ENCODE measurements around the gene TEDC1.

DNA sequence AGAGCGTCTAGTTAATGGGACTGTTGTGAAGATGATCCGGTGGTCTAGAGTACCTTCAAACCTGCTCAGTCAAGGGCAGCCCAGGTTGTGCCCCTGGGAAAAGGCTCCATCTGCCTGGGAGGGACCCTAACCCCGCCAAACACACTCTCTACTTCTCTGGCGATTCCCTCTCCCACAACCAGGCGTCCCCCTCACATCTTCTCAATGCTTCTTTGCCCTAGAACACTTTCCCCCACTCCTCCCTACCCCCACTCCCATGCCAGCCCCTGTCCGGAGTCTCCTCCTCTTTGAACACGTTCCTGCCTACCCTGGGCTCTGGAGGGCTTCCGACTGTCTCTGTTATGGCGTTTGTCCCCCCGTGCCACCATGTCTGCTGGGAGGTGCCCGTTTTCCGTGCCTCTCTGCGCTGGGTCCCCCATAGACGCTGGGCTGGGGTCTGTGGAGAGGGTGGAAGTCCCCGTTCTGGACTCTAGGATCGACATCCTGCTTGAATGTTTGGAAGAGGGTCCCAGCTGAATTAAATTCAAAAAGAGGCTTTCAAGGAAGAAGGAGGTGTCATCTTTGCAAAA lies 1.3 kb upstream of the ZBTB42 start:
- RRBS, 2 experiments, result 0% methylated on average over 2 of the region's 16 CpGs; no CpG with 5 or more reads in 1 of the 2 experiments
CAGE:
- cytosol, long polyA minus RNA, result no peak
- cytosol, long polyA plus RNA, result no peak
- long polyA plus RNA, result no peak
- nucleus, long polyA minus RNA, result no peak
- nucleus, long polyA plus RNA, result no peak

DNA sequence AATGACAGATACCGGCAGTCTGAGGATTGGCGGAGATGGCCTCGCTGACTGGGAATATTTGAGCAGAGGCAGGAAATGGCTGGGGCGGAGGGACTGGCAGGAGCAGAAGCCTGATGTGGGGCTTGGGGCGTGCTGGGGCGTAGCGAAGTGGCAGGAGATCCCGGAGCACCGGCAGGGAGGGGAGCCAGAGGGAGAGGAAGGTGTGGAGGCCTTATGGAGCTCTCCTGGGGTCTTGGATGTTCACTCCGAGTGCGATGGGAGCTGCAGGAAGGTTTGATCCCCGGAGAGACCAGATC lies 24.8 kb downstream of the ZBTB42 start:
- RRBS, 2 experiments, result 54 to 70% methylated on average over 1 to 2 of the region's 12 CpGs
CAGE:
- cytosol, long polyA minus RNA, result no peak
- cytosol, long polyA plus RNA, result no peak
- long polyA plus RNA, result no peak
- nucleus, long polyA minus RNA, result no peak
- nucleus, long polyA plus RNA, result no peak

GRCh38 chr14:104827009-104828172 lies 26.5 kb downstream of the ZBTB42 start:
- RRBS, 2 experiments, result 0% methylated on average over 3 of the region's 53 CpGs; no CpG with 5 or more reads in 1 of the 2 experiments
CAGE:
- cytosol, long polyA minus RNA, result no peak
- cytosol, long polyA plus RNA, result no peak
- long polyA plus RNA, result no peak
- nucleus, long polyA minus RNA, result no peak
- nucleus, long polyA plus RNA, result no peak

DNA sequence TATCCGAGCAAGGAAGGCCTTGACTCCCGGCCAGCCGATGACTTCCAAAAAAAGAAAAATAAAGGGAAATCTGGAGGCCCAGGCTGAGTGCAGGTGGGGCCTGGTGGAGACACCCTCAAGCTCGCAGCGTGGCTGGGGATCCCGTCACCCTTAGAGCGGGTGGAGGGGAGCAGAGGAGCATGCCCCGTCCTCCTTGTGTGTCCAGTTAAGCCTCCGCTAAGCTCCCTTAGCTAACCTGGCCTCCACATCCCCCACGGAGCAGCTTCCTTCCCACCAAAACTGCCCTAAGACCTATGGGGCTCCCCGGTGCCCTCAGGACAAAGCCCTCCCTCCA lies 4.2 kb downstream of the AHNAK2 start:
- RRBS, 2 experiments, result no CpG with 5 or more reads among the region's 11 CpGs
CAGE:
- cytosol, long polyA minus RNA, result no peak
- cytosol, long polyA plus RNA, result no peak
- long polyA plus RNA, result no peak
- nucleus, long polyA minus RNA, result no peak
- nucleus, long polyA plus RNA, result no peak

GRCh38 chr14:105055823-105056803 lies 9.1 kb downstream of the GPR132 start:
- RRBS, 2 experiments, result 89% methylated on average over 3 of the region's 50 CpGs; no CpG with 5 or more reads in 1 of the 2 experiments
CAGE:
- cytosol, long polyA minus RNA, result no peak
- cytosol, long polyA plus RNA, result no peak
- long polyA plus RNA, result no peak
- nucleus, long polyA minus RNA, result no peak
- nucleus, long polyA plus RNA, result no peak

GRCh38 chr14:105058615-105059005 lies 6.6 kb downstream of the GPR132 start:
- RRBS, 2 experiments, result no CpG with 5 or more reads among the region's 10 CpGs
CAGE:
- cytosol, long polyA minus RNA, result no peak
- cytosol, long polyA plus RNA, result no peak
- long polyA plus RNA, result no peak
- nucleus, long polyA minus RNA, result no peak
- nucleus, long polyA plus RNA, result no peak

DNA sequence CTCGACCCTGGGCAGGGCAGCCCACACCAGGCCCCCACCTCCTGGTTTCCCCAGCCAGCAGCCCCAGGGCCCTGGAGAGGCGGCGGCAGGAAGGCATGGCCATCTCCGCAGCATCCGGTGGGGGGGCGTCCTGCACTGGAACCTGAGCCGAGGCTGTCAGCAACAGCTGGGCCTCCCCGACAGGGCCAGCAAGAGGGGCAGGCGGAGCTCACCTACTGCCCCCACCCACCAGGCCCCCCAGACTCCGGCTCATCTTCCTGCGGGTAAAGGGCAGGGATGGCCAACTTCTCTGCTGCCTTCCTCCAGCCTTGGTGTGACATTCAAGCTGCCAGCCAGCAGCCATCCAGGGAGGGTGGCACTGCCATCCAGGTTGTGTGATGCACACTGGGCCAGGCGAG lies 15.1 kb downstream of the JAG2 start:
- RRBS, 2 experiments, result no CpG with 5 or more reads among the region's 12 CpGs
CAGE:
- cytosol, long polyA minus RNA, result no peak
- cytosol, long polyA plus RNA, result no peak
- long polyA plus RNA, result no peak
- nucleus, long polyA minus RNA, result no peak
- nucleus, long polyA plus RNA, result no peak

- RRBS, 2 experiments, result 8% methylated on average over 2 of the region's 26 CpGs; no CpG with 5 or more reads in 1 of the 2 experiments
CAGE:
- cytosol, long polyA minus RNA, result no peak
- cytosol, long polyA plus RNA, result no peak
- long polyA plus RNA, result no peak
- nucleus, long polyA minus RNA, result no peak
- nucleus, long polyA plus RNA, result no peak
These were observed 4.6 kb upstream of the JAG2 start for GRCh38 chr14:105173022-105173807.

- RRBS, 2 experiments, result no CpG with 5 or more reads among the region's 10 CpGs
CAGE:
- cytosol, long polyA minus RNA, result no peak
- cytosol, long polyA plus RNA, result no peak
- long polyA plus RNA, result no peak
- nucleus, long polyA minus RNA, result no peak
- nucleus, long polyA plus RNA, result no peak
These were observed 12.8 kb upstream of the NUDT14 start for GRCh38 chr14:105193780-105194415.

DNA sequence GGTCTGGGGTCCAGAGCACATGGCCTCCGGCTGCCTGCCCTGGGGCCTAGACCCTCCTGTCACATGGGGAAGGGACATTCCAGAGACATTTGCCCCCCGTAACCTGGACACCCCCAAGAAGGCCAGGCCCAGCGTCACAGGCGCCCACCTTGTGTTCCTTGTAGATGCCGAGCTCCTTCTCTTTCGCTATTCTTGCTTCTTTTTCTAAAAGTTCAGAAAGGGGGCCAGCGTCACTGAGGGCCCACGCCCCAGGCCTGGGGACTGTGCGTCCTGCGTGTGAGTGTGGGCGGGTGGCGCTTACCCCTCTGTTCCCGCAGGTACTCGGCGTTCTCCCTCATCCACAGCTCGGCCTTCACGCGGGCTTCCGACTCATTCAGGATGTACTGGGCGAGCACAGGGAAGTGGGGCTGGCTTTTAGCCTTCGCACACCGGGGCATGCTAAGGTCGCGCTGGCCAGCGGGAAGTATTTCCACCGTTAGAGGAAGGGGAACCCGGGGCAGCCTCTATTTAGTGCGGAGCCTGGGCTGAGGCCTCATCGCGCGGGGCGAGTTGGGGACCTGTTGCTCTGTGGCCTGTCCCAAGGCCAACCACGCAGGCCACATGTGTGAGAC lies 29.4 kb upstream of the BTBD6 start:
- RRBS, 2 experiments, result 96 to 98% methylated on average over 6 to 7 of the region's 33 CpGs
CAGE:
- cytosol, long polyA minus RNA, result no peak
- cytosol, long polyA plus RNA, result no peak
- long polyA plus RNA, result no peak
- nucleus, long polyA minus RNA, result no peak
- nucleus, long polyA plus RNA, result no peak

- RRBS, 2 experiments, result no CpG with 5 or more reads among the region's 22 CpGs
CAGE:
- cytosol, long polyA minus RNA, result no peak
- cytosol, long polyA plus RNA, result no peak
- long polyA plus RNA, result no peak
- nucleus, long polyA minus RNA, result no peak
- nucleus, long polyA plus RNA, result no peak
These were observed 12.9 kb downstream of the PACS2 start for GRCh38 chr14:105327398-105327962.

DNA sequence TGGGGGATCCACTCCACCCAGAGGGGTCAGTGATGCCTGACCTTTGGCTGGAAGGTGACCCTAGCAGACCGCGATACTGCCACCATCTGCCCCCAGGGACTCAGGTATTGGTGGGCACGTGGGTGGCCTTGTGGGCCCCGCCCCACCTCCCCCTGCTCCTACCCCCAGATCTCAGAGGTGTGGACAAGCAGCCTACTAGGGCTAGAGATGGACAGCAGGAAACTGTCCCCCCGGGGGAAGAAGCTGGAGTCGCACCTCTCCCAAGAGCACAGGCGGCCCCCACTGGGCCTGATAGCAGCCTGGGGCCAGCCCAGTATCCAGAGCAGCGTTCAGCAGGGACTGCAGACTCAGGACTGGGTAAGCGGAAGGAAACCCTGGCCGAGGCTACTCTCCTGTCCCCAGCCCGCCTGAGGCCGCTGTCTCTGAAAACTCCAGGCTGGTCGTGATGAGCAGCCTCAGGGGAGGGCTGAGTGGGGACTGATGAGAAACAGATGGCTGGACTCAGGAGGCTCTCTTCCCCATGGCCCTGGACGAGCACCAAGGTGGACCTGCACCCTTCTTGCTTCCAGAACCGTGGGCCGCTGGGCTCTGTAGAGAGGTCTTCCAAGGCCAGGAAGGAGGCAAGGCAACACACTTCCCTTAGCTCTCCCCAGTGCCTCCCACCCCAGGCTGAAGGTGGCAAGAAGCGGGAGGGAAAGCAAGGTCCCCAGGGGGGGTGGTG lies 956 bp downstream of the TEX22 start:
- RRBS, 2 experiments, result no CpG with 5 or more reads among the region's 17 CpGs
CAGE:
- cytosol, long polyA minus RNA, result no peak
- cytosol, long polyA plus RNA, result no peak
- long polyA plus RNA, result no peak
- nucleus, long polyA minus RNA, result no peak
- nucleus, long polyA plus RNA, result no peak

GRCh38 chr14:105473179-105473589 lies 1.4 kb upstream of the CRIP2 start:
- RRBS, 2 experiments, result no CpG with 5 or more reads among the region's 5 CpGs
CAGE:
- cytosol, long polyA minus RNA, result no peak
- cytosol, long polyA plus RNA, result no peak
- long polyA plus RNA, result no peak
- nucleus, long polyA minus RNA, result no peak
- nucleus, long polyA plus RNA, result no peak

DNA sequence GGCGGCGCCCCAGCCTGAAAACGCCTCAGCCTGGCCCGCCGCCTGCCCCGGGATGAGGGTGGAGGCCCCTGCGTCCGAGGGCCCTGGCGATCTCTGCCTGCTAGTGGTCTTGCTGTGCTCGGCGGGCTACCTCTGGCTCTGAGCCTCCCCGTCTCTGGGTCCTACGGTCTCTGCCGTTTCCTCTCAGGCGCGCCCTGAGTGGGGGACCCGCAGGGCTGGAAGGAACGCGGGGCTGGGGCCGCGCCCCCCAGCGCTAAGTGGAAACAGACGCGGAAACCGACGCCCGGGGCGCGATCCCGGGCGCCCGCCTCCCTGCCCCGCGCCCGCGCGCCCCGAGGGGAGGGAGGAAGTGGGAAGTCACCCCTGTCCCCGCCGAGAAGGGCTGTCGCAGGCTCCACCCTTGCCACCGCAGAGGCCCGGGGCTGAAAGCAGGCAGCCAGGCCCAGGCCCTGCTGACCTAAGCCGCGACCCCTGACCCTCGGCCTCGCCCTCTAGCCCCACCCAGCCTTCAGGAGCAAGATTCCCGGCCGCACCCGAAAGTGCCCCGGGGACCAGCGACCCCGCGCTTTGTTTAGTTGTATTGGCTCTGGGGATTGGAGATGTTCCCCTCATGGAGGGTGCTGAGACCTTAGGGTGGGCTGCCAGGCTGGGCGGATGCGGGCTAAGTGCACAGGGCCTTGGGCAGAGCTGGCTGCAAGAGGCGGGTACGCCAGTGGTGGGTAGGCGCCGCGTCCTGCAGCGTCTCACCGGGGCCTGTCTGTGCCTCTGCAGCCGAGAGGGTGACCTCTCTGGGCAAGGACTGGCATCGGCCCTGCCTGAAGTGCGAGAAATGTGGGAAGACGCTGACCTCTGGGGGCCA lies 938 bp downstream of the CRIP1 start:
- RRBS, 2 experiments, result under 1% methylated on average over 8 to 16 of the region's 67 CpGs
CAGE:
- cytosol, long polyA minus RNA, result no peak
- cytosol, long polyA plus RNA, result no peak
- long polyA plus RNA, result no peak
- nucleus, long polyA minus RNA, result no peak
- nucleus, long polyA plus RNA, result no peak

GRCh38 chr14:105490488-105491420 lies at the start of gene TEDC1:
TSS of gene TEDC1 (plus strand) at chr14:105491246.
- RRBS, 2 experiments, result 1% methylated on average over 45 of the region's 111 CpGs
CAGE:
- cytosol, long polyA minus RNA, result start-site peak on the plus strand at chr14:105491290-105491294, 115 reads
- cytosol, long polyA plus RNA, result no peak
- long polyA plus RNA, result no peak
- nucleus, long polyA minus RNA, result no peak
- nucleus, long polyA plus RNA, result start-site peak on the plus strand at chr14:105491229-105491369, 31 and 68 reads in 2 replicates

DNA sequence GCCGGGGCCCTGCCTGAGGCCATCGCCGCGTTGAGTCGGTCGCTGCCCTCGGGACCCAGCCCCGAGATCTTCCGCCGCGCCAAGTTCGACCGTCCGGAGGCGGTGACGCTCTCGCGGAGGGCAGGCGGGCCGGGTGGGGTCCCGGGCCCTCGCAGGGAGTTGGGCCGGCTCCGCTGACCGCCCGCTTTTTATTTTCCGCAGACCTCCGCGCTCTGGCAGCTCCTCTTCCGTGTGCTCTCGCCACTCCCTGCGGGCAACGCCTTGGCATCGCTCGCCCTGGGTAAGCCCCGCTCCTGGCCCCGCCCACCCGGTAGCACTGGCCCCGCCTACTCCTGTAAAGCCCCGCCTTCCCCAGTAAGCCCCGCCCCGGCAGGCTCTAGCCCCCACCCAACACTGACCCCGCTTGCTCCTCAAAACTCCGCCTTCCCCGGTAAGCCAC lies 394 bp downstream of the TEDC1 start:
- RRBS, 2 experiments, result 2 to 3% methylated on average over 26 of the region's 45 CpGs
CAGE:
- cytosol, long polyA minus RNA, result no peak
- cytosol, long polyA plus RNA, result no peak
- long polyA plus RNA, result no peak
- nucleus, long polyA minus RNA, result no peak
- nucleus, long polyA plus RNA, result no peak

- RRBS, 2 experiments, result no CpG with 5 or more reads among the region's 8 CpGs
CAGE:
- cytosol, long polyA minus RNA, result no peak
- cytosol, long polyA plus RNA, result no peak
- long polyA plus RNA, result no peak
- nucleus, long polyA minus RNA, result no peak
- nucleus, long polyA plus RNA, result no peak
These were observed 2.3 kb downstream of the TEDC1 start for GRCh38 chr14:105493344-105493670.

GRCh38 chr14:105577216-105578084 lies 51.1 kb downstream of the TMEM121 start:
- RRBS, 2 experiments, result no CpG with 5 or more reads among the region's 14 CpGs
CAGE:
- cytosol, long polyA minus RNA, result no peak
- cytosol, long polyA plus RNA, result no peak
- long polyA plus RNA, result no peak
- nucleus, long polyA minus RNA, result no peak
- nucleus, long polyA plus RNA, result no peak

DNA sequence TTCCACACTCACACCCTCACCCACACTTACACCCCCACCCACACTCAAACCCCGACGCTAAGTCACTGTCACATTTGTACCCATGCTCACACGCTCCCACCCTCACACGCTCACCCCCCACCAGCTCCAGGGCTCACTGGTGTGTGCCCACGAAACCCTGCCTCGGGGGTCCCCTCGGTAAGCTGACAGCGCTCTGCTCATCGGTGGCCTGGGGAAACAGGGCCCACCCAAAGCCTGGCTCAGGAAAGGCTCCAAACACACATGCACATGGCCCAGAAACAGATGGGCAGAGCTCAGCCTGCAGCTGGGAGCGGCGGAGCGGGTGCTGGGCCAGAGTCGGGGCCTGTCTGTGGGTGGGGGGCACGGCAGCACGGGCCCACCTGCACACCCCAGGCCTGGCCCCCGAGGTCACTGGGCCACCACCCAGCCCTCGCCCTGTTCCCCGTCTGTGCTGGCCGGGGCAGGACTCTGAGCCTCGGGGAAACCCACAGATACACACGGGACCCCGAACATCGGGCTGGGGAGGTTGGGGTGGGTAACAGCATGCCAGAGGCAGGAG lies 164.9 kb downstream of the TMEM121 start:
- RRBS, 2 experiments, result no CpG with 5 or more reads among the region's 23 CpGs
CAGE:
- cytosol, long polyA minus RNA, result no peak
- cytosol, long polyA plus RNA, result no peak
- long polyA plus RNA, result no peak
- nucleus, long polyA minus RNA, result no peak
- nucleus, long polyA plus RNA, result no peak

GRCh38 chr14:105707721-105708775 lies 181.7 kb downstream of the TMEM121 start:
- RRBS, 2 experiments, result 1 to 3% methylated on average over 5 to 6 of the region's 46 CpGs
CAGE:
- cytosol, long polyA minus RNA, result no peak
- cytosol, long polyA plus RNA, result no peak
- long polyA plus RNA, result no peak
- nucleus, long polyA minus RNA, result no peak
- nucleus, long polyA plus RNA, result no peak